ENCODE measurements around the gene SH3BGR.

DNA sequence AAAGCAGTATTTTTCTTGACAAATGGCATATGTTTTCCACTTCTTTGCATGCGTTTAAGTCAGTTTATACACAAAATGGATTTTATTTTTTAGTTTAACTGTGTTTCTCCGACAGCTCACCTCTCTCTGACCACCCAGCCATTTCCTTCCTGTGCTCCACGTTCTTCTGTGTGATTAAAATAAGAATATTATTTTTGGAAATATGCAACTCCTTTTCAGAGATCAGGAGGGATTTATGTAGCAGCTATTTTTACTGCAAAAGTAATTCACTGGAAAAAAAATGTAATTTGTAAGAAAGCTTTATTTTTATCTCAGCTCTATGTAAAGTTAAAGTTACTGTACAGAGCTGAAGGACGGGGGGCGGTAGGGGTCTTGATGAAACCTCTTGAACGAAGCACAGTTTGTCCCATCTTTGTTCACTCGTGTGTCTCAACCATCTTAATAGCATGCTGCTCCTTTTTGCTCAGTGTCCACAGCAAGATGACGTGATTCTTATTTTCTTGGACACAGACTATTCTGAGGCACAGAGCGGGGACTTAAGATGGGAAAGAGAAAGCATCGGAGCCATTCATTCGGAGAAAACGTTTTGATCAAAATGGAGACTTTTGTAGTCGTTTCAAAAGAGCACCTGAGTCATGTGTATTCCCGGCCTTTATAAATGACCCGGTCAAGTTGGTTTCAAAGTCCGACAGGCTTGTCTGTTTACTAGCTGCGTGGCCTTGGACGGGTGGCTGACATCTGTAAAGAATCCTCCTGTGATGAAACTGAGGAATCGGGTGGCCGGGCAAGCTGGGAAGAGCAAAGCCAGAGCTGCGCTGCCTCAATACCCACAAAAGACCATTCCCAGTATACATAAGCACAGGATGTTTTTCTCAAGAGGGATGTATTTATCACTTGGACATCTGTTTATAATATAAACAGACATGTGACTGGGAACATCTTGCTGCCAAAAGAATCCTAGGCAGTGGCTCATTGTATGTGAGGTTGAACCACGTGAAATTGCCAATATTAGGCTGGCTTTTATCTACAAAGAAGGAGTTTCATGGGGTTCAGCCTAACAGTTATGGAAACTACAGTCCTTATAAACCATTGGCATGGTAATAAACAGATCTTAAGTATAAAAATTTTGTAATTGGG lies 18.4 kb downstream of the ETS2 start:
- PRO-cap: unidirectional peak, plus-strand start at position 765 of the sequence

- PRO-cap: no peak
Measured at GRCh38 chr21:38824916-38825191, 19.1 kb downstream of the ETS2 start.

GRCh38 chr21:38847136-38848028 lies 41.7 kb downstream of the ETS2 start:
- PRO-cap: no peak

DNA sequence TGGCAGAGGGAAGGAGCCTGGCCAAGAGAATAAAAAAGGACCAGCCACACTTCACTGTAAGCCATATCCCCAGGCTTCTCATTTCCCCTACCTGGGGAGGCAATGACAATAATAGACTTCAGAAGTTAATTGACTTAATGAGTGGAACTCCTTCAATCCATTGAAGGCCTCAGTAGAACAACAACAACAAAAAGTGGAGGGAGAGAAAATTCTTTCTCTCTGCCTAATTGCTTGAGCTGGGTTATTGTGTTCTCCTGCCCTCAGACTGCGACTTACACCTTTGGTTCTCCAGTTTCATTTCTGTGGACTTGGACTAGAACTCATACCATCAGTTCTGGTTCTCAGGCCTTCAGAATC lies 98.9 kb downstream of the ETS2 start:
- PRO-cap: no peak

GRCh38 chr21:38914380-38915323 lies 108.9 kb downstream of the ETS2 start:
- PRO-cap: bidirectional peak, plus-strand start at chr21:38915201, minus-strand start at chr21:38915152

DNA sequence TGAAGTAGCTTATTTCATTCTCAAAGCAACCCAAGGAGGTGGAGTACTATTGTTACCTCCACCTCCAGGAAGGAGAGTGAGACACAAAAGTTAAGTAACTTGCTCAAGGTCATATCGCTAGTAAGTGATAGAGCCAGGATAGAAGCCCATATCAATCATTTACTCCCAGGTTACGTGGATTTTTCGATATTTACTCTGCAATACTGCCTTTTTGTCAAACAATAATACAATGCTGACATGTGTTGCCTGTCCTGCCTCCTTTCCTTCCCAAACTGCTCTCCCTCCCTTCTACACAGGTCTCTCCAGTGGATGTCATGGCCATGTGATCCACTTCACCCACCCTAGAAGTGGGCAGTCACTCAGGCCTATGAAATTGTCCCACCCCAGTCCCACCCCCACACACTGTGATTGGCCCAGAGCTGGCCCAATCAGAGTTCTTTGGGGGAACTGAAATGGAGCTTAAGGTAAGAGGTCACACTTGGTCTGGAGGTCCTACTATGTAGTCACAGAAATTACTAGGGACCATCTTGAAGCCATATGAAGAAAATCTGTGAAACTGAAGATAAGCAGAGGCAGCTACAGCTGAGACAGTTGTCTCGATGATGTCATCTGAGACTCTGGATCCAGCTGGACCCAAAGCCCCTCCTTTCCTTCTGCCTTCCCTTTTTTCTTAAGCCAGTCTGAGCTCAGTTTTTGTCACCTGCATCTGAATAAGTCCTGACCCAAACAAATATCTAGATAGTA lies 143.1 kb downstream of the ETS2 start:
- PRO-cap: no peak

DNA sequence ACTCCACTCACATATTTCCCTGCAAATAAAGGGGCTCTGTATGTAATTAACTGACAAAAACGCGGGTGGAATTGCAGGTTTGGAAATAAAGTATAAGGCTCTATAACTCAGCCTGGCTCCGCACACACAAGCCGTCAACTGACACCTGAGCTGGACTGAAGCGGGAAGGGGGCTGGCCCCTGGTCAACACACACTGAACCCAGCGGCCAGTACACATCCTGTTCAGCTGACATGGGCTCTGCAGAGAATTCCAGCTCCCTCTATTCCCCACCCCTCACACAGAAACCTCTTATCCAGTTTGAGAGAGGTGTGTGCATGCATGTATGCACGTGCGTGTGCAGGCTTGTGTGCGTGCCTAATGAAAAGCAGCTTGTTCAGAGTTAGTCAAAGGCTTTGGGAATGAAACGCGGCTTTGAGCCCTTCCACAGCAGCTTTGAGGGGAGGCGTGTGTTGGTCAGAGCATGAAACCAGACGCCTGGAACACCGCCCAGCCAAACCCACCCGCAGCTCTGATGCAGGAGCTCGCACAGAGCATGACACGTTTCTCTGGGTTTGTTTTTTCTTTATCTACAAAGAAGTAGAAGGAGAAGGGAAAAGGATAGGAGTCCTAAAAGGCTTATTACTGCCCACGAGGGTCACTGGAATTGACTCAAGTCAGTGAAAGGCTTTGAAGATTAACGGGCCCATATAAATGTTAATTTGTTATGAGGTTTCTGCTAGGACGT lies 184.1 kb downstream of the ETS2 start:
- PRO-cap: unidirectional peak, minus-strand start at position 140 of the sequence; unidirectional peak, minus-strand start at position 435 of the sequence

GRCh38 chr21:39010501-39011444 lies 172.5 kb downstream of the PSMG1 start:
- PRO-cap: no peak

GRCh38 chr21:39212067-39212945 lies 29.1 kb upstream of the PSMG1 start:
- PRO-cap: no peak

- PRO-cap: no peak
Measured at GRCh38 chr21:39370380-39370817, 9.7 kb upstream of the GET1 start.

DNA sequence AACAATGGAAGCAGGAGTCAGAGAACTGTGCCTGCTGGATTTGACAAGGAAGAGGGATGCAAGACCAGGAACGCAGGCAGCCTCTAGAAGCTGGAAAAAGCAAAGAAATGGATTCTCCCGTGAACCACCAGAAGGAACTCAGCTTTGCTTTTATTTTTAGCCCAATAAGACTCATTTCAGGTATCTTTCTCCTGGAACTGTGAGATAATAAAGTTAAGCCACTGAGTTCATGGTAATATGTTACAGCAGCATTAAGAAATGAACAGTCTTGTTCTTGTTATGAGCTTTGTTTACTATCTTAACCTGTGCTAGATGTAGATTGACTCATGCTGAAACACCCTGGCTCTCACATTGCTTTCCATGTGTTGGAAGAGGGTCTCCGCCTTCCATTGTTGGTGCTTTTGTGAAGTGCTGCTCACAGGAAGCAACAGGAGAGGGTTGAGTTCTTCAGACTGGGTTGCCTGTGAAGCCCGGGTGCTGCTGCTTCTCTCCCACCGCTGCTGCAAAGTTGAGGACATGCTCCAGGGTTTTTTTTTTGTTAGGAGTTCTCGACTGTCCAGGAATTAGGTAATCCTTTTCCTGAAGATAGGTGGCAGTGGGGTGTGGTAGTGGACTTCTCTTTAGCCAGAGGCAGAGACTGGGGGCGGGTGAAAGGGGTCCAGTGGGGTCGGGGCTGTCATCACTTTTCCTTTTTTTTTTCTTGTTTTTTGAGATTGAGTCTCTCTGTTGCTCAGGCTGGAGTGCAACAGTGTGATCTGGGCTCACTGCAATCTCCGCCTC lies 2.7 kb upstream of the GET1 start:
- PRO-cap: no peak

DNA sequence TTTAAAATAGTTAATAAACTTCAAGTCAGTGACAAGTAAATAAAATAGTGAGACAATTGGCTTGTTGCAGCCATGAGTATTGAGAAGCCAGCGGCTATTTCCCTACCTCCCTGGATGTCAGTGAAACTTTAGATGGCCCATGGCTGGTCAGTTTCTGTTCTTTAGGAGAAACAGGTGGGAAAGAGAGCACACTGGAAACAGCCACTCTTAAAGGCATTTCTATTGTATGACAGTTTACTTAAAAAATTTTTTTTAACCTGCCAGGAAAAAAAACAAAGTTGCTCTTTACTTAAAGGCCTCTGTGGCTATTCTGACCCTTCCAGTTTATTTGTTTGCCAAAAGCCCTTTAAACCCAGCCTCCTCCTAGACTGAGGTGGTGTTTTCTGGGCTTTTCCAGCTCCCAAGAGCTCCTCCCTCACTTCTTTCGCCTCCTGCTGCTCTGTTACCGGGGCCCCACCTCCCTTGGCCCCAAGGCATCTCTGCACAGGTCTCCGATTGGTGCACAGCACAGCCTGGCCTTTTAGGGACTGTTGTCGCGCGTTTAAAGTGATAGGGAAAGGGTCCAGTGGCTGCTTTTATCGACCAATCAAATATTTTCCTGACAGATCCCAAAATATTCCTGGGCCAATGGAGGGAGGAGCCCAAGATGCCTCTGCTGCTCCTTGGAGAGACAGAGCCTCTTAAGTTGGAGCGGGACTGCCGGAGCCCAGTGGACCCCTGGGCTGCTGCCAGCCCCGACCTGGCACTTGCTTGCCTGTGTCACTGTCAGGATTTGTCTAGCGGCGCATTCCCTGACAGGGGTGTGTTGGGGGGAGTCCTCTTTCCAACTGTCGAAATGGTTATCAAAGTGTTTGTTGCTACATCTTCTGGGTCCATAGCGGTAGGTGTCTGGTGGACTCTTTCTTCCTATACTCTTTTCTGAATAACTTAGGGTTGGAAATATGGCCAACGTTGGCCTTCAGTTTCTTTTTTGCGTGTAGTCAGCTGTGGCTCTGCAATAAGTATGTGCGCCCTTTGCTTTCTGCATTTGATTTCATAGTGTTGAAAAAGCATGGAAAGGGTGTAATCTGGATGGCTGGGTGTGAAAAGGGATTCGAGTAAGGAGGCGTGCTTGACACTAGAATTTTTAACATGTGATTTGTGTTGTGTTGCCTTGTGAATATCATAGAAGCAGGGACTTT lies at the start of gene SH3BGR:
TSS of gene SH3BGR (plus strand) at position 709 of the 1,181 bp plus-strand sequence.
- PRO-cap: no peak

GRCh38 chr21:39452443-39452897 lies 700 bp downstream of the SH3BGR start:
- PRO-cap: no peak

DNA sequence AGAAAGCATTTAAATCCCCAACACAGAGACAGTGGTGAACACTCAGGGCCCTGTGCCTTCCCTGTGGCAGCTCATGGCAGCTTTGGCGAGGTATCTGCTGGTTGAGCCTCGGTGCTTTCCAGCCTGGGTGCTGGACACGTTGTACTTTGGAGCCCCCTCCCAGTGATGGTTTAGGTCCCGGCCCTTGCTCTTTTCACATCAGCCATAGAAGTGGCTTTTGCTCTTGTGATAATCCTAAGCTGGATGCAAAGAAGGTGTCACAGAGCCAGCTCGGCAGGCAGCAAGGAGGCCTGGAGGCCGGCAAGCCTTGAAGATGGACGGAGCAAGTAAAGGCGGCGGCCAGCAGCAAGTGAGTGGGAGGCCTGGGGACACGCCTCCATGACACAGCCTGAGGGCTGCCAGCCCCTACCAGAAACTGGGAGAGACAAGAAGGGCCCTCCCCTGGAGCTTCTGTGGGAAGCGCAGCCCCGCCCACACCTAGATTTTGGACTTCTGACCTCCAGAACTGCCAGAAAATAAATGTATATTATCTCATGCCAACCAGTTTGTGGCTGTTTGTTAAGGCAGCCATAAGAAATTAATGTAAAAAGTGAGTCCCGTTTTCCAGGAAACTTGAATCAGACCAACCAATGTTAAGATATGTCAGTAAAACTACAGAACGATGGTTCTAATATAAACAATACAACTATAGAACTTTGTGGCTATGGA lies 49.7 kb downstream of the BACE2 start:
- PRO-cap: no peak

GRCh38 chr21:41227583-41228408 lies 59.8 kb downstream of the BACE2 start:
- PRO-cap: bidirectional peak, plus-strand start at chr21:41228230, minus-strand start at chr21:41228076

DNA sequence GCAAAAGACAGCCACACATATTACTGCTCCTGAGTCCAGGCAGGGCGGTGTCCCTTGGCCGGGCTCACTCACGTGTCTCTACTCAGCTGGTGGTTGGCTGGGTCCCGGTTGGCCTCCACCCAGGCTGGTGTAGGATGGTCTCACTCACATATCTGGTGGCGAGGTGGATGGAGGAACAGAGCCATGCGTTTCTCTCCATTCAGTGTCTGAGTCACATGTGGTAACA lies 65.7 kb upstream of the FAM3B start:
- PRO-cap: no peak

- PRO-cap: no peak
Measured at GRCh38 chr21:41275105-41275843, 41.3 kb upstream of the FAM3B start.

GRCh38 chr21:41364523-41364978 lies 2.7 kb downstream of the MX2 start:
- PRO-cap: no peak

- PRO-cap: unidirectional peak, minus-strand start at chr21:41498987
Measured at GRCh38 chr21:41498921-41499122, 9.1 kb downstream of the TMPRSS2 start.

GRCh38 chr21:41499808-41500159 lies 8.2 kb downstream of the TMPRSS2 start:
- PRO-cap: no peak